UCH-1 (cell line): Measurements from ENCODE around the gene SETD7.

DNA sequence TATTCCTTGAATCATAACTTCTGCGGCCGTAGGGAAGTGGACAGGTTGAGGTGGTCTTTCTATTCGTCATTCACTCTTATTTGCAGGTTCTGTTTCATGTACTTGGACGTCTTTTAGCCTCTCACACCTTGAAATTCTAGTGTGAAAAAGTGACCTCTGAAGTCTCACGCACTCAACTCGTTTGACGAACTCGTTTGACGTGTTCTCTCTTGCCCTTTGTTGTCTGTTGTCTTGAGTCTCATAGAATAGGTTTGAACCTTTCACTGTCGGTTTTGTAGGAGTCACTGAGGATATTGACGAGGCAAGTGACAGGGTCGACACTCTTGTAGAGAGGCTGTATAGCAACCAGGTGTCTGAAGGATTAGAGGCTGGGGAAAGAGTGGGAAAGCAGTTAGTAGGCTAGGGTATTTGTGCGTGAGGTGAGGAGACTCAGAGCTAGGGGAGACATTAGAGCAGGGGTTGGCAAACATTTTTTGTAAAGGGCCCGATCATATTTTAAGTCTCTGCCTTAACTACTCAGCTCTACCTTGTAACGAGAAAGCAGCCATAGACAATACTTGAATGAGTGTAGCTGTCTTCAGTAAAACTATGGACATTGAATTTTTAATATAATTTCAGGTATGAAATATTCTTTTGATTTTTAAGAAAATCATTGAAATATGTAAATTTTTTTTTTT is 1.2 kb upstream of the PGRMC2 start:
- RRBS, result no CpG with 5 or more reads among the region's 15 CpGs

DNA sequence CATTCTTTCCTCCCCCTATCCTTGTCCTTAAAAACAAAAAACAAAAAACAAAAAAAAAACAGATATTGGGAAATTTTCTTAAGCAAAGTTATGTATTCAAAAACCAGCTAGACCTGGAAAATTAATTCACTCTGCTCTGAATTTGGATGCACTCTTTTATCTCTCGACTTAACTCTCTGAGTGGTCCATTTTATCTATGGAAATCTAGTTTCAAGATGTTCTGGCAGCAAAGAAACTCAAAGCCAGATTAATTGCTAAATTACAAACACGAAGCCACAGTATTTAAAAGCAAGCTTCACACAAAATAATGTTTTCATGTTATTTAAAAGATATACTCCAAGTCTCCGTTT is 106.8 kb upstream of the PGRMC2 start:
- RRBS, result no CpG with 5 or more reads among the region's 3 CpGs

GRCh38 chr4:128454433-128455024 is 166.9 kb upstream of the PGRMC2 start:
- RRBS, result no CpG with 5 or more reads among the region's 8 CpGs

GRCh38 chr4:128601060-128601845 is 208.2 kb upstream of the JADE1 start:
- RRBS, result no CpG with 5 or more reads among the region's 13 CpGs

DNA sequence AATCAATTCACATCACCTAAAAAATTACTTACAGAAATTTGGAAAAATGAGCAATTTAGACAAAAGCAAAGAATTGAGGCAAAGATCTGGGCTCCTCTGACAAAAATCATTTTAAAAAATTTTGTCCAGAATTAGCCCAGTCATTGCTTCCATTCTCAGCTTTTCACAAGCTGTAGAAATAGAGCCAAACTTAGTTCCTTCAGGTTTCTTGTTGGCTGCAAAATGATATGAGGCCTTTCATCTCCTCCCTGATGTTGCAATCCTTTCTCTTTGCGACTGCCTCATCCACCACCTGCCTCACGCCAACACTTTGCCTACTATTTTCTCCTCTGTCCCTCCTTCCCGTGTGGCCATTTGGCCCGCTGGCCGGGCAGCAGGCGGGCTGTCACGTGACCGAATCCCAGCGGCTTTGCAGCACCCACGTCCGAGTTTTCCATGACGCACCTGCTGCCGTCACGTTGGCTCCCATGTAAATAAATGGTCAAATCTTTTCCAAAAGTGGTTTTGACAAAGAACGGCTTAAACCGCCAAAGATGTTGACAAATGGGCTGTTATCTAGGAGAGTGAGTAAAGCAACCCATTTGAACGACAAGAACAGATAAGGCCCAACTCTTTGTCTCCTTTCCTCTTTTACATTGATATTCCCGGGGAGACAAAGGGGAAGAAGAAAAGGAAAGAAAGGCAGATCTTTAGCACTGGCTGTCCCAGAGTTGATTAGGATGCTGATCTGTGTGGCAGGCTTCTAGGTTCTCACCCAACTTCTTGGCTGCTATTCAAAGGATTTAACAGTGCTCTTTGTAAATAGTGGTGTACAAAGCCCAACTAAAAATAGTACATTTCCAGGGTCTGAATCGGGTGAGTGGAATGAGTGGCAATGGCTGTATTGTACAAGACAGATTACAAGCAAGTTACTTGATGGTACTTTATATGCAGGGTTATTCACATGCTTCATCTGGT is 174.3 kb upstream of the JADE1 start:
- RRBS, result no CpG with 5 or more reads among the region's 19 CpGs

DNA sequence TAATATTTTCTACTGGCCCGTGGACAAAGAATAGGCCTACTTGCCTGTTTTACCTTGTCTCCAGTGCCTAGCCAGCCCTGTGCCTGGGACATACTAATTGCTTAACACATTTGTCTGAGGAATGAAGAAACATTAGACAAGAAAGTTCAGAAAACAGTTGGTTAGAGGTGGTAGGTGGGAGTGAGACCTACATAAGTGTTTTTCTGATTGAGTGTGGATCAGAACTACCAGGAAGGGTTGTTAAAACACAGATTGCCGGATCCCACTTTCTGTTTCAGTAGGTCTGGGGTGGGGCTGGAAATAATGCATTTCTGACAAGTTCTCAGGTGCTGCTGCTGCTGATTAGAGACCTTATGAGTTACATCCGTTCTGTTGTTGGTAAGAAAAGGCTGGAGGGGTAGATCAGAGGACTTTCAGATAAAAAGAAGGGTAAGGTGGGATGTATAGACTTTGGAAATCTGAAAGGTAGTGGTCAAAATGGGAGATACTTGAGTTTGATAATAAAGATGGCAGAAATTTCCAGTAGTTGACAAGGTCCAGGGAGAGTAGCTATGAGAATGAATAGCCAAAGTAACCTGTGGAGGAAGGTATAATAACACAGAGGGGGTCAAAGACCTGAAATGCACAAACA is 5.6 kb upstream of the JADE1 start:
- RRBS, result no CpG with 5 or more reads among the region's 3 CpGs

- RRBS, result no CpG with 5 or more reads among the region's 1 CpG
Observed at GRCh38 chr4:128873733-128874302, 64.3 kb downstream of the JADE1 start.

- RRBS, result no CpG with 5 or more reads among the region's 2 CpGs
Observed at GRCh38 chr4:129076186-129076916, 17.0 kb downstream of the SCLT1 start.

DNA sequence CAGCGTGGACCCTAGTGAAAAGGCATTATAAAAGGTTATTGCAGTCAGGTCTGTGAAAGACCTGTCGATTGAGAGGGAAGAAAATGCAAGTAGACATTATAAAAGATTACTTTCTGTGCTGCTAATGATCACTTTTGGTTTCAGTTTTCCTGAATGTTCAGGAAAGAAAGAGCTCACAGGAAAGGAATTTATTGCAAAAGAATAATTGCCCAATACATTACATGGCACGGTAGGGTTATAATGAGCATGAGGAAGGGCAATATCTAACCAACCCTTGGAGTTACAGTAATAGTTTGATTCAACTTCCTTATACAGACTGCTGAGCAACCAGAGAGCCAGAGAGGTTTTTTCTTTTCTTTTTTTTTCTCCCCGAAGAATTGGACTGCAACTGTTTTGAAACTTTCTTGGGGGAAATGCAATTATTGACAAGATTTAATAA is 246.9 kb downstream of the C4orf33 start:
- RRBS, result no CpG with 5 or more reads among the region's 4 CpGs

- RRBS, result no CpG with 5 or more reads among the region's 6 CpGs
Observed at GRCh38 chr4:132227351-132227643, 921.8 kb upstream of the PCDH10 start.

DNA sequence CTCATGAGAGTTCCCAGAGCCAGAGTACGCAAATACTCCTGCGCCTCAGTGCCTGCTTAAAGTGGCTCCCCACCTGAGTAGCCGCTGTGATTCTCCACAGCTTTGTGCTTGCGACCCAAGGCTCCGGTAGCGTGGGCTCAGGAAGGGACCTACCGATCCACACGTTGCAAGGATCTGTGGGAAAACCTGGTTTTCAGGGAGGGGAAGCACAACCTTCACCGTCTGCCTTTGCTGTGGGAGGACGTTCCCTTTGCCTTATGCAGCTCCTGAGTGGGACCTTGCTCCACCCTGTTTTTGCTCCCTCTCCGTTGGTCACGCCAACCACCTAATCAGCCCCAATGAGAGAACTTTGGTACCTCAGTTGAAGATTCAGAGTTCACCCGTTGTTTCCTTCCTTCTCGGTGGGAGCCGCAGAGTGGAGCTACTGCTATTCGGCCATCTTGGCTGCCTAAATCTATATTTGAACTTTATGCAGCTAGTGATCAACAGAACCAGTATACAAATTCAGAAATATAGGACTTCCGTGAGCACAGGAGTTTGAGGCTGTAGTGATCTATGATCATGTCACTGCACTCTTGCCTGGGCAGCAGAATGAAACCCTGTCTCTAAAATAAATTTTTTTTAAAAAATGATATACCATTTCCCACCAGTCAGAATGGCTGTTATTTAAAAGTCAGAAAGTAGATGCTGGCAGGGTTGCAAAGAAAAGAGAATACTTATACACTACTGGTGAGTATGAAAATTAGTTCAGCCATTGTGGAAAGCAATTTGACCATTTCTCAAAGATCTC is 803.7 kb upstream of the PCDH10 start:
- RRBS, result no CpG with 5 or more reads among the region's 17 CpGs

DNA sequence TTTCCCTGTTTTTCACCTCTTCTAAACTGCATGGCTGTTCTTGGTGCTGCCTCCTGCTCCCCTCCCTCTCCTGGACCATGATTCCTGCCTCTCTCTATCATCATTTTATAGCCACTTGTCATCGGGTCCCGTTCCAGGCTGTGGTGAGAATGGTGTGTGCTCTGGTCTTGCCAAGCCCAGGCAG is 333.1 kb upstream of the NOCT start:
- RRBS, result no CpG with 5 or more reads among the region's 2 CpGs

GRCh38 chr4:139207712-139208736 is 31.0 kb upstream of the ELF2 start:
- RRBS, result no CpG with 5 or more reads among the region's 10 CpGs

DNA sequence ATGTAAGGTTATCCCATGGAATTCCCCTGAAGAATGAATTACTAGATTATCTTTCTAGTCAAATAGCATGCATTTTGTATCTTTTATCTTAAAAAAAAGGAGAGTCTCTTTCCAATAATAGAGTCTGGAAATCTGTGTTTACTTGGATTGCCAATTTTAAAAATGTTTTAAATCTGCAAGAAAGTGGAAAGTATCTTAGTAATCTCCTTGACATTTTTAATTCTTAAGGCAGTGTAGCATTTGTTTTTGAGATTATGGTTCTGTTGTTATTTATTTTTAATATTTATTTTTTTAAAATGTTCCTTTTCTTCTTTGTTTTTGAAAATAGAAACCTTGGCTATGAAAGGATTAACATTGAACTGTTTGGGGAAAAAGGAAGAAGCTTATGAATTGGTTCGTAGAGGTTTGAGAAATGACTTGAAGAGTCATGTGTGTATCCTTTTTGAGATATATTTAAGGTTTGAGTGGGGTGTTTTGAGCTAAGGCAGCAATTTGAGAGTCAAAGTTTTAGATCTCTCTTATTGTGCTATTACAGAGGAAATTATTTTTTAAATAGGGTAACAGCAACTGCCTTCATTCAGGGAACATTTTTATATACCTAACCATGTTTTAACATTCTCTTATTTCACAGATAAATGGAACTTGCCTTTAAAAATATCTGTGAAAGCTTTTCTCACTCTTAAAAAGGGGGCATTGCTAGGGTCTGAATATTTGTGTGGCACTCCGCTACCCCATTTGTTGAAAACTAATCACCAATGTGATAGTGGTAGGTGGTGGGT is 34.4 kb upstream of the NDUFC1 start:
- RRBS, result no CpG with 5 or more reads among the region's 2 CpGs

GRCh38 chr4:139409473-139410159 is 44.3 kb upstream of the RAB33B start:
- RRBS, result no CpG with 5 or more reads among the region's 1 CpG

DNA sequence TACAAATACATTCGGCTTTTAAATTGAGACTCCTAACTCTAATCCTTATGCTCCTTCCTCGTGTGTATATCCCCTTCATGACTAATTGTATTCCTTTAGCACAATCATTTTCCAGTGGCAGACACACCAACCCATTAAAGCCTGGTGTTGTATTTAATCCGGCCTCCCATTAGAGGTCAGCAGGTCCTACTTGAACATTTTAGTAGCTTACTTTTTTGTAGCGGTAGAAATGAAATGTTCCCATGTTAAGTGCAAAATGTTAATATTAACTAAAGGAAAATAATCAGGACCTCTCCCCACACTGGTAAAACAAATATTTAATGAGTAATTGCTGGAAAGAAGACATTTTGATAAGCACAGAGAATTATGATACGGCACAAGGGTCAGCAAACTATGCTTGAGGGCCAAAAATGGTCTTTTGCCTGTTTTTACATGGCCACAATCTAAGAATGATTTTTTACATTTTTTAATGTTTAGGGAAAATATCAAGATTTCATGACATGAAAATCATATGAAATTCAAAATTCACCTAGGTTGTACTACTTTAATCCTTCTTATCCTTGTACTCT is 3.5 kb downstream of the RAB33B start:
- RRBS, result no CpG with 5 or more reads among the region's 5 CpGs

DNA sequence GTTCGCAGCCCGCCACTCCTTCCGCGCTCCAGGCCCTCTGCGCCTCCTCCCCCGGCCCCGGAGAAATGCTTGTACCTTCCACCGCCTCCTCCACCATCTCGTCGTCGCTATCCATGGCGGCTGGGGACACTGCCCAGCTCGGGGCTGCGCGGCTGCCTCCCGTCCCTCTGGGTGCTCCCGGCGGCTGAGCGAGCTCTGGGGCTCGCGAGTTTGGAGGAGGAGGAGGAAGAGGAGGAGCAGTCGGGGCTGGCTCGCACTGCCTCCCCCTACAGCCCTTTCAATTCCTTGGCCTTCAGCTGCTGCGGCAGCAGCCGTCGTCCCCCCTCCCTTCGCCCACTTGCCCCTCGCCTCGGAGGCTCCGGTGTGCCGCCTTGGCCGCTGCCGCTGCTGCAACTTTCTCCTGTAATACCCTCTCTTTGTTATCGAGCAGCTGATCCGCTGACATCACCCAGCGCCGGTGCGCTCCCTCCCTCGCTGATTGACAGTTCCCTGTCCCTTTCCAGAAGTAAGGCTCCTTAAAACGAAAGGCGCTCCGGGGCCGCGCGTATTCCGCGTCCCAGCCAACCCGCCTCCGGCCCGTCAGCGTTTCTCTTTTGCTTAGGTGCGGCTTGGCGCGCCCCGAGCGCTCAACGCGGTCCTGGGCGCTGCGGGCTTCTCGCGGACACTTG is at the start of gene SETD7:
Gene SETD7, minus strand, starts transcription at position 197 of the 668 bp plus-strand sequence.
- RRBS, result 3% methylated on average over 24 of the region's 62 CpGs

- RRBS, result no CpG with 5 or more reads among the region's 13 CpGs
Observed at GRCh38 chr4:139606602-139607096, 50.6 kb upstream of the SETD7 start.

- RRBS, result no CpG with 5 or more reads among the region's 9 CpGs
Observed at GRCh38 chr4:139889114-139889862, 223.7 kb downstream of the MGST2 start.

DNA sequence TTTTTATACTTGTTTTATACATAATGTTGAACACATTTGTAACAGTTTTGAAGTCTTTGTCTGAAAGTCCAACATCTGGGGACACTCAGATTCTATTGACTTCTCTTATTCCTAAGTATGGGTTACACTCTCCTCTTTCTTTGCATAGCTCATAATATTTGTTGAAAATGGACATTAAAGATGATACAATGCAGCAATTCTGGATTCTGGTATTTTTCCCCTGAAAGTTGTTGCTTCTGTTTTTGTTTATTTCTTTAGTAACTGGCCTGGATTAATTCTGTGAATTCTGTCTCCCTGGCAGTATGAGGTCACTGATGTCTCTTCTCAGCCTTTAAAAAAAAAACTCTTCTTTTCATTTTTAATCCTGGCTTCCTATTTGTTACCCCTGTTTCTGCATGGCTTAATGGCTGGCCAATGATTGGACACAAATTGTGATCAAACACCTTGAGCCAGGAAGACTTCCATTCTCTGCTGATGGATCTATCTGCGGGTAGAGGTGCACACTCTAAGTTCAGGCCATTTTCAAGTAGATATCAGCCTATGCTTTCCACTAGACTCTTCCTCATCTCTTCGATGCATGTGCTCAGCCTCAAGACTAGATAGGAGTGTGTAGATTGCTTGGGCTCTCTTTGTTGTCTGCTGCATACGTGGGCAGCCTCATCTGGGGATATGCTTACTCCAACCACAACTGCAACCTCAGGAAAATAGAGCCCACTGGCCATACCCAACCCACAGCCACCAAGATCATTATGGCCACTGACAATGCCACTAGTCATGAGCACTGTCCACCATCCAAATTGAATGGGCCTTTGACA is 155.3 kb downstream of the MAML3 start:
- RRBS, result no CpG with 5 or more reads among the region's 3 CpGs